Prostate gland (tissue), 2 donors: ENCODE measurements around a stretch of chr13.

- PRO-cap: no peak
- RAMPAGE, long total RNA, 2 experiments: no peak in any of the 2 experiments
Measured at GRCh38 chr13:79988989-79989590, 351.8 kb downstream of the SPRY2 start.

- PRO-cap: no peak
- RAMPAGE, long total RNA, 2 experiments: no peak in any of the 2 experiments
Measured at GRCh38 chr13:80168370-80168600, 172.6 kb downstream of the SPRY2 start.

GRCh38 chr13:80303157-80303442 lies 37.8 kb downstream of the SPRY2 start:
- PRO-cap: no peak
- RAMPAGE, long total RNA, 2 experiments: no peak in any of the 2 experiments

- PRO-cap: no peak
- RAMPAGE, long total RNA, 2 experiments: no peak in any of the 2 experiments
Measured at GRCh38 chr13:80362517-80362833, 21.5 kb upstream of the SPRY2 start.

GRCh38 chr13:80496671-80497025 lies 155.7 kb upstream of the SPRY2 start:
- PRO-cap: no peak
- RAMPAGE, long total RNA, 2 experiments: no peak in any of the 2 experiments

DNA sequence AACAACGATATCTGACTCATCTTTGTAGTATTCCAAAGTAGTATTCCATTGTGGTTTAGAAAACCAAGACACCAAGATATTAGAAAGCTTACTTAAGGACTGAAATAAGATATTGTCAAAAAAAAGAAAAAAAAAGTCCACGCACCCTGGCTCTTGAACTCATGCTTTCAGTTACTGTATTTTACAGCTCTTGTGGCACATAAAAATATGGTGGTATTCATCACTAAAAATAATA lies 1728.8 kb downstream of the SLITRK1 start:
- PRO-cap: no peak
- RAMPAGE, long total RNA, 2 experiments: no peak in any of the 2 experiments

GRCh38 chr13:85205598-85205904 lies 593.7 kb downstream of the SLITRK6 start:
- PRO-cap: no peak
- RAMPAGE, long total RNA, 2 experiments: no peak in any of the 2 experiments

GRCh38 chr13:86946427-86947044 lies 724.6 kb upstream of the SLITRK5 start:
- PRO-cap: no peak
- RAMPAGE, long total RNA, 2 experiments: no peak in any of the 2 experiments

GRCh38 chr13:87671689-87672726 lies 837 bp downstream of the SLITRK5 start:
- PRO-cap: no peak
- RAMPAGE, long total RNA, 2 experiments: no peak in any of the 2 experiments

DNA sequence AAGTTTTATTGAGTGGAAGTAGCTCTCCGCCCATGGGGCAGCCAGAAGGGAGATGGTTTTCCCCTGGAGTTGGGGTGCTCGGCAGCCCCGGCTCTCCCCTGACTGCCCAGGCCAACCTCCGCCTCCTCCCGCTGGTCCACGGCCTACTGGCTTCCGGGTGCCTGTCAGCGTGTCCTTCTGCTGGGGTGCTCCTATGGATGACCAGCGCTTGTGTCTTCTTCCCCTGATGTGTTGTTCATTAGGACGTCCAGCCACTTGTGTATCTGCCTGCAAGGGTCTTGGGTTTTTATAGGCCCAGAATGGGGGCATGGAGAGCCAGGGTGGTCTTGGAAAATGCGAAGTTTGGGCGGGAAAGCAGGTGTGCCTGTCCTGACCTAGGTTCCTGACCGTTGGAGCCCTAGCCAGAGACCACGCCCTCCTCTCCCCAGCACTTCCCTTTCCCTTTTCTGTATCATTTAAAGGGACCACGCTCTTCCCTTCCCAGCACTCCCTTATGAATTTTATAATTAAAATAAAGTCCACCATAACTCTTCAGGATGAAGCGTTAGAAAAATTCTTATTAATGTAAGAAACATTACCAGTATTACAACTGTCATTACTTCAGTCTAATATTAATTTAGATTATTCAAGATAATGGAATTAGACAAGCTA lies 139.8 kb downstream of the SLITRK5 start:
- PRO-cap: no peak
- RAMPAGE, long total RNA, 2 experiments: no peak in any of the 2 experiments

GRCh38 chr13:91154451-91155041 lies 243.9 kb upstream of the GPC5 start:
- PRO-cap: no peak
- RAMPAGE, long total RNA, 2 experiments: no peak in any of the 2 experiments

DNA sequence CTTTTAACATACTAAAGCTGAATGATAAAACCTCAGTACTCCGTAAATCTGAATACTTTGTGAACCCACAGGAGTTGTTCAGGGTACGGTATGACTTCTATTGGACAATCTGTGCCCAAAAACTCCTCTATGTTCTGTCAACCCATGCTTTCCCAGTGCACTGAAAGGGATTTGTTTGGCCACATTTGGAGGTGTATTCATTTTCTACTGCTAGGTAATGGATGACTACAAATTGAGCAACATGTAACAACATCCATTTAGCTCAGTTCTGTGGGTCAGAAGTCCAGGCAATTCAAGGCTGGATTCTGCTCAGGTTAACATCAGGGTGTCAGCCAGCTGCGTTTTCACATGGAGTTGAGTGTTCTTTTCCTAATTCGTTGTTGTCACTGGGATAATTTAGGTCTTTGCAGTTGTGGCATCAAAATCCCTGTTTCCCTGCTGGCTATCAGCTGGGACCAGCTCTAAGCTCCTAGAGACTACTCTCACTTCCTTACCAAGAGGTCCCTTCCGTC lies 25.6 kb upstream of the GPC5 start:
- PRO-cap: no peak
- RAMPAGE, long total RNA, 2 experiments: no peak in any of the 2 experiments

GRCh38 chr13:91609693-91610138 lies 211.3 kb downstream of the GPC5 start:
- PRO-cap: no peak
- RAMPAGE, long total RNA, 2 experiments: no peak in any of the 2 experiments

- PRO-cap: no peak
- RAMPAGE, long total RNA, 2 experiments: no peak in any of the 2 experiments
Measured at GRCh38 chr13:92752375-92752971, 474.1 kb upstream of the GPC6 start.

GRCh38 chr13:93229330-93229734 lies 2.7 kb downstream of the GPC6 start:
- PRO-cap: no peak
- RAMPAGE, long total RNA, 2 experiments: no peak in any of the 2 experiments

- PRO-cap: unidirectional peak, minus-strand start at chr13:93244733
- RAMPAGE, long total RNA, 2 experiments: no peak in any of the 2 experiments
Measured at GRCh38 chr13:93244430-93244881, 17.8 kb downstream of the GPC6 start.

DNA sequence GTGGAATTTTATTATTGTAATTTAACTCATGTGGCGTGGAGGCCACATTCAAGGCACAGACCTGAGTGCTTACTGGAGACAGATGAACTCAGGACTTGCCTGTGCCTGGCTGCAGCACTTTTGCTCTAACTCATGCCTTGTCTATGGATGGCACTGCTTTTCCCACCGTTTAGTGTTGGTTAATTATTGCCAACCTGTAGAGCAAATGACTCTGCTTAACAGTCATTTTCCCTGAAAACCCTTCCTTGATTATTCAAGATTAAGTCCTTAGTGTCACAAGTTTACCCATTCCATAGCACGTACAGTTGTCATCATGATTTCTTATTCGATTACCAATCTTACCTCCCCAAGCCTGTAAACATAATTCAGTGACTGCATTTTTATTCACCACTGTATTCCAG lies 541.5 kb downstream of the GPC6 start:
- PRO-cap: no peak
- RAMPAGE, long total RNA, 2 experiments: no peak in any of the 2 experiments

GRCh38 chr13:94154323-94154676 lies 325.2 kb downstream of the DCT start:
- PRO-cap: no peak
- RAMPAGE, long total RNA, 2 experiments: no peak in any of the 2 experiments

GRCh38 chr13:95227010-95227209 lies 74.3 kb downstream of the ABCC4 start:
- PRO-cap: no peak
- RAMPAGE, long total RNA, 2 experiments: no peak in any of the 2 experiments

- PRO-cap: unidirectional peak, plus-strand start at chr13:97369460
- RAMPAGE, long total RNA, 2 experiments: no peak in any of the 2 experiments
Measured at GRCh38 chr13:97369092-97369586, 64.8 kb upstream of the RAP2A start.